Measurements from ENCODE around the gene TPST2.

- PRO-cap, 3 experiments, result no peak in any of the 3 experiments
Measured at GRCh38 chr22:26527071-26527531, 14.8 kb upstream of the TFIP11 start.

DNA sequence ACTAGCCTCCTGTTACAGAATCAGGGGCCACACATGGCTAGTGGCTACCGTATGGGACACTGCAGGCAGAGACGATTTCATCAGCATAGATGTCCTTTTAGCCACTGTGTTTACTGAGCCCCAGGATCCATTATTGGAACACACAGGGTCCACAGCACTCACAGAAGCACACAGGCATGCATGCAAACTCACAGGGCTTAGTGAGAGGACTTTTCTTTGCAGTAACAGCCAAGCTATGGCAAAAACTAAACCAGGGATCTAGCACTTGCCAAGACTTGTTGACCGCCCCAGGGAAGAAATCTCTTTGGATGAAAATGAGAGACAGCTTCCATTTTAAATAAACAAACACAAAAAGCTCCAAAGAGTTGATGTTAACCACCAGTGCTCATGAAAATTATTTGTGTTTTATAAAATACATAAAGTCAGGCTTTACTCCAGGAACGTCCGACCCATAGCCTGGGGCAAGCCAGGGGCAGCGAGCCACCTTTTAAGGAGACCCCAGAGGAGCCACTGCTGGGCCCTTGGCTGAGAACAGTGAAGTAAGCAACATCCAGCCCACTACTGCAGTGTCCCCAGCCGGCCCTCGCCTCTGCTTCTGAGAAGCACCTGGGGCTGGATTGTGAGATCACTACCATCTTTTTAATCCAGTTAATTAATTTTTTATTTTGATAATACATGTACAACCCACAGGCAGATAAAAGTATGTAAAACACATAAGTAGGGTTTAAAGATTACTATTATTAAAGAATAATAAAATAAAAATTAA is 22.0 kb upstream of the TFIP11 start:
- PRO-cap, 3 experiments, result no peak in any of the 3 experiments

DNA sequence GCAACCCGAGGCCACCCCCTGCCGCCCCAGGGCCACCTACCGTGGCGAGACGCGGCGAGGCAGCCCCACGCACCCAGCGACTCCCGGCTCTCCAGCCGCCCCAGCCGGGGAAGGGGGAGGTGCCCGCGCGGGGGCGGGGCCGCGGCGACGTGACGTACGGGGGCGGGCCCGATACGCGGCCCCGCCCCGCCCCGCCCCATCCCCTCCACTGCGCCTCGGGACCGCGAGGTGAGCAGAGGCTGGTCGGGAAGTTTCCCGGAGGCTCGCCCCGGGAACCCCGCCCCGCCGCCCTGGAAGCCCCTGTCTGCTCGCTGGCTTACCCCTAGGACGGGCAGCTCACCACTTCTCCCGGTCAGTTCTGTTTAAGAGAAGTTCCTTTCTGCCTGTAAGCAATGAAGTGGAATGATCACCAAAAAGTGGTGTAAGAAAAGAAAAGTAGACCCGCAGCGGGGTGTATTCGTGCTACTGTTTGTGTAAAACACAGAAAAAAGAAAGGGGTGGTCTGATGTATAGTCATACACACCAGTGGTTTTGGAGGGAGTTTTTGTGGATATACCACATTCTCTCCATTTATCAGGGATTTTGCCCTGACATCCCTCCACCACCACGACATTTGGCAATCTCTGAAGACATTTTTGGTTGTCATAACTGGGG is at the start of gene TPST2:
TPST2 (minus strand) TSS at position 120 of the 654 bp plus-strand sequence.
- PRO-cap, 3 experiments, result peak in 3 of 3 experiments; most common plus-strand start position 208 of the sequence (in 3); most common minus-strand start position 91 of the sequence (in 2)

- PRO-cap, 3 experiments, result no peak in any of the 3 experiments
Measured at GRCh38 chr22:26714171-26714554, 92.4 kb downstream of the CRYBA4 start.

GRCh38 chr22:26764819-26765188 is 143.0 kb downstream of the CRYBA4 start:
- PRO-cap, 3 experiments, result no peak in any of the 3 experiments

GRCh38 chr22:26766801-26767122 is 145.0 kb downstream of the CRYBA4 start:
- PRO-cap, 3 experiments, result no peak in any of the 3 experiments

DNA sequence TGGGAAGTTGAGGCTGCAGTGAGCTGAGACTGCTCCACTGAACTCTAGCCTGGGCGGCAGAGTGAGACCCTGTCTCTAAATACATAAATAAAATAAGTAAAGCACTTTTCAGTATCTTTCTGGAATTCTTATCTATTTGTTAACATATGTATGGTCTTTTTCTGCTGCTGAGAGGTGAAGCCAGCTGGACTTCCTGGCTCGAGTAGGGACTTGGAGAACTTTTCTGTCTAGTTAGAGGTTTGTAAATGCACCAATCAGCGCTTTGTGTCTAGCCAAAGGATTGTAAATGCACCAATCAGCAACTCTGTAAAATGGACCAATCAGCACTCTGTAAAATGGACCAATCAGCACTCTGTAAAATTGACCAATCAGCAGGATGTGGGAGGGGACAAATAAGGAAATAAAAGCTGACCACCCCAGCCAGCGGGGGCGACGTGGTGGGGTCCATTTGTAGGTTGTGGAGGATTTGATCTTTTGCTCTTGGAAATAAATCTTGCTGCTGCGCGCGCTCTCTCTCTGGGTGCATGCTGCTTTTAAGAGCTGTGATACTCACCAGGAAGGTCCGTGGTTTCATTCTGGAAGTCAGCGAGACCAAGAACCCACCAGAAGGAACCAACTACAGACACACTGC is 238.5 kb downstream of the CRYBA4 start:
- PRO-cap, 3 experiments, result no peak in any of the 3 experiments

DNA sequence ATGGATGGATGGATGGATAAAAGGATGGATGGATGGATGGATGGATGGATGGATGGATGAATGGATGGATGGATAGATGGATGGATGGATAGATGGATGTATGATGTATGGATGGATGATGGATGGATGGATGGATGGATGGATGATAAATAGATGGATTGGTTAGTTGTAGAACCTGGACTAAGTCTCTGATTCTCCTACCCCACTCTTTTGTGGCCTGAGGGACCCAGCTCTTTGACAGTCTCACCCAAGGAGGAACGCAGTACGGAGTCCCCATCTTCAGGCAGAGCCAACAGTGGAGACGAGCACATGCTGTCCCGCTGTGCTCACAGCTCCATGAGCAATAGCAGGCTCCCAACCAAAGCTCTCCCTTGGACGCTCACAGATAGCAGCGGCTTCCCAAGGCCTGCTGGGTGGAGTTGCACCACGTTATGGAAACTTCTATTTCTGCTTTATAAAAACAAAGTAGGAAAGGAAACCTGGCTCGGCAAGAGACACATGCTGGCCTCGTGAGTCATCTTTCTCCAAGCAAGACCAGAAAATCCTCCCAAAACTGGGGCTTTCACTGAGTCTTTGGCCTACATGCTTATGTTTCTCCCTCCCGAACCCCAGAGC is 483.7 kb downstream of the CRYBA4 start:
- PRO-cap, 3 experiments, result peak in 1 of 3 experiments; most common plus-strand start position 565 of the sequence (in 1); most common minus-strand start position 345 of the sequence (in 1)

DNA sequence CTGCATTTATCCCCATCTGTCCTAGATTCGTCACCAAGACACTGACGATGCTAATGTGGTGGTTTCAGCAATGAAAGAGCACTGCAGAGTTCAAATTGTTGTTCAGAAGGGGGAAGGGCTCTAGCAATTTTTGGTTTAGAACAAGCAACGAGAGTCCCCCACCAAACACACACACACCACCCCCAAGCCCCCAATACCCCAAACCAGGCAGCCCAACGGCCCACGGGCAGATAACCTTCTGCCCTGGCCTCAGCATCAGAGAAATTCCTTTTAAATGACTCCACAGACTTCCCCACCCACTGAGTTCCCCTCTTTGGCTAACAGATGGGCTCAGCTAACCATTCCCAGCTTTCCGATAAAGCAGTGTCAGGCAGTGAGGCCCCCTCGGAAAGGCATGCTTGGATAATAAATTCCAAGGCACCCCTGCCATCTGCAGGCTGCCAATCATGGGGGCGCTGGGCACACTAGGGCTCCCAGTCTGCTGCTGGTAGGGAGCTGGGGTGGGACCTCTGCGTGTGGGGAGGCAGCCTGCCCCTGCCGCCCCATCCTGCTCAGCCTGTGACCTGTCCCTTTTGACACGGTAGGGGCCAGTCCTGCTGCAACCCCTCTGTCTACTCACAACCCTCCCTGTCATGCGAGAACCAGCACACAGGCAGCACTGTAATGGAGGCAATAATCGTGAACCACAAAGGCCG is 489.2 kb downstream of the CRYBA4 start:
- PRO-cap, 3 experiments, result no peak in any of the 3 experiments

GRCh38 chr22:27113124-27113689 is 491.4 kb downstream of the CRYBA4 start:
- PRO-cap, 3 experiments, result peak in 1 of 3 experiments; most common minus-strand start chr22:27113289 (in 1)

- PRO-cap, 3 experiments, result no peak in any of the 3 experiments
Measured at GRCh38 chr22:27116080-27116294, 494.2 kb downstream of the CRYBA4 start.

GRCh38 chr22:27462031-27462642 is 339.4 kb downstream of the MN1 start:
- PRO-cap, 3 experiments, result peak in 1 of 3 experiments; most common minus-strand start chr22:27462339 (in 1)

GRCh38 chr22:27641010-27641599 is 160.5 kb downstream of the MN1 start:
- PRO-cap, 3 experiments, result no peak in any of the 3 experiments

DNA sequence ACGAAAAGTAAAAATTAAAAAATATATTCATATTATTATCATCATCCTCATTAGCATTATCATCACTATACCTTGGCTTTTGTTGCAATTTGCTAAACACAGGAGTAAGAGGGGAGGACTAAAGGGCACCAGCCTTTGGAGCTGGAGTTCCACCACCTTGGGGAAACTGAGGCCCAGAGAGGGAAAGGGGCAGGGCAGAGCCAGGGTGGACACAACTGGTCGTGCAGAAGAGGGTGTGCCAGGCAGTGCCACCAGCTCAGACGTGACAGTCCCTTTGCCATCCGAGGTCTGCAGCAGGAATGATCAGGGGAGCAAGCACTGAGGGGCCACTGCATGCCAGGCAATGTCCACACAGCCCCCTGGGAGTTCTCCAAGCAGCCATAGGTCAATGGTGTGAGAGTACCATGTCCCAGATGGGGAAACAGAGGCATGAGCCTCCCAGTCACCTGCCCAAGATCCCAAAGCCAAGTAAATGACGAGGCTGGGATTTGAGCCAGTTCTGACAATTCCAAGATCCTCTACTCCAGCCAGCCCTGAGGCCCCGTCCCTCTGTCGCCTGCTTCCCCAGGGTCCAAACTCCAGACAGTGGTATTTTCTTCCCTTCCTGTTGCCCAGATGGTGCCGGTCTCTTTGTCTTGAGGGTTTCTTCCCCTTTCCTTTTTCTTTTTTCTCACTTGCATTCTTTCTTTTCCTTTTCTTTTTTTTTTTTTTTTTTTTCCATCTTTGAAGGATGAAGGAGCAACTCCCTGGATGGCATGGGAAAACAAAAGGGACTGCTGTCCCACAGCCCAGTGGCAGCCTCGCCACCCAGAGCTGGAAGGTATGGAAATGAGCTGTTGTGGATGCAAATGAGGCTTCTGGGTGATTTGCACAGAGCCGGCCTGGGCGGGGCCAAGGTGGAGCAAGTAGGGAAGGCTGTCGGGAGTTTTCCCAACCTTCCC is 147.1 kb downstream of the MN1 start:
- PRO-cap, 3 experiments, result no peak in any of the 3 experiments

- PRO-cap, 3 experiments, result no peak in any of the 3 experiments
Measured at GRCh38 chr22:27670063-27671367, 131.0 kb downstream of the MN1 start.

- PRO-cap, 3 experiments, result no peak in any of the 3 experiments
Measured at GRCh38 chr22:27780133-27780585, 21.4 kb downstream of the MN1 start.

GRCh38 chr22:27782028-27782615 is 19.4 kb downstream of the MN1 start:
- PRO-cap, 3 experiments, result no peak in any of the 3 experiments

- PRO-cap, 3 experiments, result no peak in any of the 3 experiments
Measured at GRCh38 chr22:27873343-27874234, 45.5 kb downstream of the PITPNB start.

GRCh38 chr22:27918255-27919053 is 602 bp downstream of the PITPNB start:
- PRO-cap, 3 experiments, result peak in 3 of 3 experiments; most common plus-strand start chr22:27918910 (in 3); most common minus-strand start chr22:27918807 (in 2)

GRCh38 chr22:28299433-28300352 is 379.9 kb downstream of the TTC28 start:
- PRO-cap, 3 experiments, result no peak in any of the 3 experiments

Data from Metastatic Breast Carcinoma in the Ovary (tissue), 3 donors.